M059J (cell line): ENCODE data around the genes RAB29, SRGAP2 and IL19.

DNA sequence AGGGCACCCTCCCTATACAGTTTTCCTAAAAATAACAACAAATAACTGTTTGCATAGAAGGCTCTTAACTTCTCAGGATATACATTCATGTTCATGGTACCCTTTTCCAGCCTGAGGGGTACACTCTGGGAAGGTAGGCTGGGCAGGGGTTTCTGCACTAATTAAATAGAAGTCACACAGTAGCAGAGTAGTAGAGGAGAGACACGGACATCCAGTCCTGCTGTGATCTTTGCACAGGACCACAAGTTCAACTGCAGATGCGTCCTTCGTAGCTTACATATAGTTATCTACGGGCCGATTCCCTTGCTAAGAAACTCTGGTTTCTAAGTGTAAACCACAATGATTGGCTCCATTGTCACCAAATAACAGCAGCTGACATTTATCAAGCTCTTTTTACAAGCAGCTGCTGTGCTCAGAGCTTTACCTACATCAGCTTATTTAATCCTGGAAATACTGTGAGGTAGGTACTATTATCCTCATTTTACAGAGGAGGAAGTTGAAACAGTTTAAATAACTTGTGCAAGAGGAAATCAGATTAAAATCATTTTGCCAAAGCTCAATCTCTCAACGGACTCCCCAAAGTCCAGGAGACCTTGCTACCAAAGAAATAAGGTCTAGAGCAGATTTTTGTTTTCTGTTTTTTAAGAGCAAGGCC lies 3.1 kb downstream of the SLC45A3 start:
- RAMPAGE, long total RNA: no peak

DNA sequence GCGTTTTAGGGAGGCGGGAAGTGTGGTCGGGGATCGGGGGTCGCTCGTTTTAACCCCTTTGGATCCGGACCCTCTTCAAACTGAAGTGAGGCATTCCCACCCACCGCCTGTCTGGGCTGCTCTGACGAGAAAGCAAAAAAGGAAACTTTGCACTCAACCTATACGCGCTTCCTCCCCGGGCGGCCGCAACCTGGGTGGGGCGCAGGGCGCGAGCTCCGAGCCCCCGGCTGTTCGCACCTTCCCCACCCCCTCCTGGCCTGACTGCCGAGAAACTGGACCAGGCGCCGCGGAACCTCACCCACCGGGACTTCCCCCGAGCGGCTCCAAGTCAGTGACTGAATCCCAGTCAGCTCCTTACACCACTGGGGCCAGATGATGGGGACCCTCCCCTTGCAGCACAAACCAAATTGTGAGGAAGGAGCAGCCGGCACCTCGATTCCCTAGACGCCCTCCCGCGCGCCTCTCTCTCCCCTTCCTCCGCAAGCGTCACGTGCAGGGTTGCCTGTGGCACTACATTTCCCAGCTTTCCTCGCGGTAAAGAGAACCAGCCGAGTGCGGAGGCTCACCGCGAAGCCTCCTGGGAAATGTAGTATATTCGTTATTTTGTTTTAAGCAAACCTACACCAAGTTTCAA lies at the start of gene RAB29:
TSS of gene RAB29 (minus strand) at position 512 of the 634 bp plus-strand sequence.
- RAMPAGE, long total RNA: start-site peak on the minus strand centred at position 485 of the sequence, 49 bp wide, 29 and 18 reads in 2 replicates

DNA sequence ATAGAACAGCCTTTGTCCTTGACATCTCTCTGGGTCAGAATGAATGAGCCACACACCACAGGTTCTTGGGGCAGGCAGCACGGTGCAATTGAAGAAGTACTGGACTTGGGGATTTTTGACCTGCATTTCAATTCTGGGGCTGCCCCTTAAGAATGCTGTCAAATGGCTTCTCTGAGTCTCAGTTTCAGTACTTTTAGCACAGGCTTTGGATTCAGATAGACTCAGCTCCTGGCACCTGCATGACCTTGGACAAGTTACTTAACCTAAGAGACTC lies 13.5 kb upstream of the SLC41A1 start:
- RAMPAGE, long total RNA: no peak

GRCh38 chr1:205918723-205919414 lies 24.4 kb downstream of the SLC26A9 start:
- RAMPAGE, long total RNA: no peak

- RAMPAGE, long total RNA: no peak
These were observed 3.7 kb upstream of the SLC26A9 start for GRCh38 chr1:205947022-205947376.

GRCh38 chr1:206203387-206203943 lies at the start of gene SRGAP2:
SRGAP2 (plus strand) TSS chr1:206203541.
- RAMPAGE, long total RNA: no peak

GRCh38 chr1:206204744-206205297 lies 1.5 kb downstream of the SRGAP2 start:
- RAMPAGE, long total RNA: no peak

- RAMPAGE, long total RNA: no peak
These were observed 41.0 kb upstream of the IKBKE start for GRCh38 chr1:206429239-206429779.

- RAMPAGE, long total RNA: no peak
These were observed 1.8 kb downstream of the RASSF5 start for GRCh38 chr1:206509087-206509595.

DNA sequence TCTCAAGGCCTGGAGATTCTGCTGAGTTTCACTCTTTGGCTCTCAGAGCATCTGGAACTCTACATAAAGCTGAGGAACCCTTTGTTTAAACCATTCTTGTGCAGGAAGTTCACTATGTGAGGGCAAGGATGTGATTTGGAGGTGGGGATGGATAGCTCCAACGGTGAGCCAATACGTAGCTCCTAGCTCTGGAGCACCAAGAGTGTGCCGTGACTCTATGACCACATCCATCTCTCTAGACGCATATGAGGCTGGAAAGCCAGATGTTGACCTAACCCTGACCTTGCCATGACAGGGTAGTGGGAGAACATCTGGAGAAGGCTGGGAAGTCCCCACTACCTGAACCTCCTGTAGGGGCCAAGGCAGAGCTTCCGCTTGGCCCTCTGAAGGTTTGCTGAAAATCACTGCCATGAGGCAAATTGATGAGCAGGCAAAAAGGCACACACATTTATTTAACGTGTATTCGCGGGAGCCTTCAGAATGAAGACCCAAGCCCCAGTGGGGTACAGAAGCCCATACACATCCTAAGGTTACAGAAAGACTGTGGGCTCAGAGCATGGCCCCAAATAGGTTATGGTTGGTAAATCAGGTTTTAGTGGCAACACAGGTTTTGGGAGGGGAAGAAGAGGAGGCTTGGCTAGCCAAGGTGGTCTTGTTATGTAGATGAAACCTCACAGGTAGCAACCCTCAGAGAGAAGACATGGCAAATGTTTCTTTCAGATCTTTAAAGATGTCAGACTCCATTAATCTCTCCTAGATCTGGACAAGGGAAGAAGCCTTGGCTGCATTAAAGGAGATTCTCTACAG lies 43.3 kb downstream of the EIF2D start:
- RAMPAGE, long total RNA: no peak

- RAMPAGE, long total RNA: no peak
These were observed 27.2 kb downstream of the EIF2D start for GRCh38 chr1:206585058-206585557.

DNA sequence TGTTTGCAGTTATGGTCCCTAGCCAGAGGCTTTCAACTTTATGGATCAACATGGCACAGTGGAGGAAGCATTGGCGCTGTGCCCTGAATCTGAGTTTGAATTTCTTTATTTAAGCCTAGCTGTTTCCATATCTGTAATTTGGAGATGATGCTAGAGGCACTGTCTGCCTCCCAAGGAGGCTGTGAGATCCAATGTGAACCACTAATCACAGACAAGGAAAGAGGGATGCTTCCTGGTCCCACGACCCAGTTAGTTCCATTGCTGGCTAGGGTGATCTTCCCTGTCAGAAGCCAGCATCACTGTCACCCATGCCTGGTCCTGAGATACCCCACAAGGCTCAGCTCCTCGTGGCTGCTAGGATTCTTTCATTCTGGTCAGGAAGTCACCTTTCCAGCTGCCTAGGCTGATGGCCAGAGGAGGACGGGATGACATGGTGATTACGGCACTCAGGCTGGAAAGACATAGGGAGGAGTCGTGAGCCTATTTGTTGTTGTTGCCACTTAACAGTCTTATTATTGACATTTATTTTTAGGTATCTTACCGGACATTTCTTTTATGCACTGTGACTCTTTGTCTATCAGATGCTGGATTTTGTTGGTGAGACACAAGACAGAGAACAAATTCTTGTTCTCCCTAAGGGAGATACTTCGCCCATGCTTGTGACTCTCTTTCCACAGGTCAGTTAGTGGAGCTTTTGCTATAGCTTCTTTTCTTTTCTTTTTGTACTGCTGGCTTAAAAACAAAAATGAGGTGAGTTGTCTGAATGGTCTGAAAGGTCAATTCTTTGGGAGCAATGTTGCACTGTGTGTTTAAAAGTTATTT lies 20.0 kb upstream of the MAPKAPK2 start:
- RAMPAGE, long total RNA: no peak

DNA sequence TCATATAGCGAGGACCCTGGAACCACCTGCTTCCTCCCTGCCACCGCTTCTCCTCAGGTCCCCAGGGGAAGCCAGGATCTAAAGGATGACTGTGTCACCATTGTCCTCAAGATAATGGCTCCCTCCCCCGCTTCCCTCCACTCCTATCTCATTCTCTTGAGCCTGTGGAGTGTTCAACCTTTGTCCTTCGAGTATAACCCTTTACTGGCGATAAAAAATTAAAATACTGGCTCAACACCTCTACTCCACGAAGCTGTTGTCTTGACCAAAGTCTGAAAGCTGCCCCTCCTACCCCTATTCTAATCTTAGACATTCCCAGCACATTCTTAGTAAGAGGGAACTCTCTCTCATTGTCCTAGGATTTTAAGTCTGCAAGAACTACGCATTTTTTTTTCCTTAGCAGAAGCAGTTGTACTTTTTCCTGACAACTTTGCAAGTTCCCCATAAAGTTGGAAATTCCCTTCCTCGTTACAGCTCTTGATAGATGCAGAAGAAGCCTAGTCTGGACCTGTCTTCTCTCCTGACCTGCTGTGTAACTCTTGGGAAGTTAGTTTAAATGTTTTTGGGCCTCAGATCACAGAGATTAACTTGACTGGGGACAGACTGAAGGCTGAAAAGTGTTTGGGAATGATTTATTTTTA lies 12.5 kb upstream of the MAPKAPK2 start:
- RAMPAGE, long total RNA: no peak

- RAMPAGE, long total RNA: no peak
These were observed 6.9 kb downstream of the MAPKAPK2 start for GRCh38 chr1:206691490-206692209.

DNA sequence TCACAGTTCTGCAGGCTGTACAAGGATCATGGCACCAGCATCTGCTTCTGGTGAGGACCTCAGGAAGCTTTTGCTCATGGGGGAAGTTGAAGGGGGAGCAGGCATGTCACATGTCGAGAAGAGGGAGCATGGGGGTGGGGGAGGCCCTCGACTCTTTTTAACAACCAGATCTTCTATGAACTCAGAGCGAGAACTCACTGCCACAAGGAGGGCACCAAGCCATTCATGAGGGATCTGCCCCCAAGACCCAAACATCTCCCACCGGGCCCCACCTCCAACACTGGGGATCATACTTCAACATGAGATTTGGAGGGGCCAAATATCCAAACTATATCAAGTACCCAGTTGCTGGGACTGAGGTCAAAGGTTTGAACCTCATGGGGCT lies 12.7 kb downstream of the MAPKAPK2 start:
- RAMPAGE, long total RNA: no peak

- RAMPAGE, long total RNA: no peak
These were observed 15.9 kb downstream of the MAPKAPK2 start for GRCh38 chr1:206700229-206701452.

- RAMPAGE, long total RNA: no peak
These were observed 35.6 kb upstream of the IL19 start for GRCh38 chr1:206734713-206735712.

DNA sequence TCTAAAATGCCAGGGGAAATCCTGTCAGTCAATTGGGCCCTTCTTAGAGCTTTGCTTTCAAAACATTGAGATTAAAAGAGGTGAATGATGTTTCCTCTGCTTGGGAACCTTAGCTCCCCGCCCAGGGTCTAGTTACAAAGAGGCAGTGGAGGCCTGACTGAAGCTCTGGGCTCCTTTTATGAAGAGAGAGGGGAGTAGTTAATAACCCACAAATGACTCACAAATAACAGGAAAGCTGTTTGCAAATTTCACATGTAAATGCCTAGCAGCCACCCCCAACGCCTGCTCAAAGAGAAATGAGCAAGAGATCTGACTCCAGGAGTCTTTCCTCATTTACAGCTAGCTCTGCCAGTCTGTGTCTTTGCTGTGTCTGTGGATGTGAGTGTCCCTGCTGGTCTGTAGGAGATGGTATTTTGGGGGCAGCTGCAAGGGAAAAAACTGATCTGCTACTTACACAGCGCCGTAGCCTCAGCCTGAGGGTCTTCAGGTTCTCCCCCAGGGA lies at the start of gene IL19:
TSS of gene IL19 (plus strand) at position 321 of the 502 bp plus-strand sequence.
- RAMPAGE, long total RNA: no peak

GRCh38 chr1:206963643-206964239 lies 6.5 kb downstream of the FCAMR start:
- RAMPAGE, long total RNA: no peak

- RAMPAGE, long total RNA: no peak
These were observed 25.2 kb downstream of the C1orf116 start for GRCh38 chr1:207007122-207007910.